ENCODE measurements around the genes CYLC1, CHM and DACH2.

GRCh38 chrX:79259467-79259777 is 107.7 kb downstream of the ITM2A start:
- PRO-cap: no peak

GRCh38 chrX:82535441-82535775 is 972.7 kb upstream of the POU3F4 start:
- PRO-cap: no peak

- PRO-cap: no peak
These were observed at the start of gene CYLC1 for GRCh38 chrX:83861018-83861304. Gene CYLC1 (plus strand): TSS chrX:83861146.

- PRO-cap: no peak
These were observed 126.1 kb downstream of the RPS6KA6 start for GRCh38 chrX:84061669-84062435.

DNA sequence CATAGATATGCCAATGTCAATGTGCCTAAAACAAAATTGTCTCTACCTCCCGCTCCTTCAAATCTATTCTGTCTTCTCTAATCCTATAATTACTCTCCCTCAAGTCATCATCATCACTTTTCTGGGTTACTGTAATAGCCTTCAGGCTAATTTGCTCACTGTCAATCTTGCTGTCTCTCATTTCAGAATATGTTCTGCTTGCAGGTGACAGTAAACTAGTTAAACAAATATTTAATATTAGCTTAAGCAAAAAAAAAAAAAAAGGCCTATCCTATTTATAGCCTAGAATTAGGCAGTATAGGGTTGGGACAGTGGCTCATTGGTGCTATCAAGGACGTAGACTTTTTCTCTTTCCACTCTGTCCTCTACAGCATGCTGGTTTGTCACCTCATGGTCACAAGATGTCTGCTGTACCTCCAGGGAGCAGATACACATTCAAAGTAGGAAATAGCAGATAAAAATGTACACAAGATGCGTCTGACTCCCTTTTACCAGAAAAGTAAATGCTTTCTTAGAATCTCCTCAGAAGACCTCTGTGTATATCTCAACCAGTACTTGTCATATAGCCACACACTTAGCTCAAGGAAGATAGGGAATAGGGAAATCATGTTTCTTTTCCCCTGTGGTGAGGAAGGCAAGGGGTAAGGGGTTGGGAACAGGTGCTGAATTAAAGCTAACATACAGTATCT is 86.2 kb downstream of the APOOL start:
- PRO-cap: no peak

GRCh38 chrX:85154911-85155394 is 88.6 kb downstream of the SATL1 start:
- PRO-cap: no peak

DNA sequence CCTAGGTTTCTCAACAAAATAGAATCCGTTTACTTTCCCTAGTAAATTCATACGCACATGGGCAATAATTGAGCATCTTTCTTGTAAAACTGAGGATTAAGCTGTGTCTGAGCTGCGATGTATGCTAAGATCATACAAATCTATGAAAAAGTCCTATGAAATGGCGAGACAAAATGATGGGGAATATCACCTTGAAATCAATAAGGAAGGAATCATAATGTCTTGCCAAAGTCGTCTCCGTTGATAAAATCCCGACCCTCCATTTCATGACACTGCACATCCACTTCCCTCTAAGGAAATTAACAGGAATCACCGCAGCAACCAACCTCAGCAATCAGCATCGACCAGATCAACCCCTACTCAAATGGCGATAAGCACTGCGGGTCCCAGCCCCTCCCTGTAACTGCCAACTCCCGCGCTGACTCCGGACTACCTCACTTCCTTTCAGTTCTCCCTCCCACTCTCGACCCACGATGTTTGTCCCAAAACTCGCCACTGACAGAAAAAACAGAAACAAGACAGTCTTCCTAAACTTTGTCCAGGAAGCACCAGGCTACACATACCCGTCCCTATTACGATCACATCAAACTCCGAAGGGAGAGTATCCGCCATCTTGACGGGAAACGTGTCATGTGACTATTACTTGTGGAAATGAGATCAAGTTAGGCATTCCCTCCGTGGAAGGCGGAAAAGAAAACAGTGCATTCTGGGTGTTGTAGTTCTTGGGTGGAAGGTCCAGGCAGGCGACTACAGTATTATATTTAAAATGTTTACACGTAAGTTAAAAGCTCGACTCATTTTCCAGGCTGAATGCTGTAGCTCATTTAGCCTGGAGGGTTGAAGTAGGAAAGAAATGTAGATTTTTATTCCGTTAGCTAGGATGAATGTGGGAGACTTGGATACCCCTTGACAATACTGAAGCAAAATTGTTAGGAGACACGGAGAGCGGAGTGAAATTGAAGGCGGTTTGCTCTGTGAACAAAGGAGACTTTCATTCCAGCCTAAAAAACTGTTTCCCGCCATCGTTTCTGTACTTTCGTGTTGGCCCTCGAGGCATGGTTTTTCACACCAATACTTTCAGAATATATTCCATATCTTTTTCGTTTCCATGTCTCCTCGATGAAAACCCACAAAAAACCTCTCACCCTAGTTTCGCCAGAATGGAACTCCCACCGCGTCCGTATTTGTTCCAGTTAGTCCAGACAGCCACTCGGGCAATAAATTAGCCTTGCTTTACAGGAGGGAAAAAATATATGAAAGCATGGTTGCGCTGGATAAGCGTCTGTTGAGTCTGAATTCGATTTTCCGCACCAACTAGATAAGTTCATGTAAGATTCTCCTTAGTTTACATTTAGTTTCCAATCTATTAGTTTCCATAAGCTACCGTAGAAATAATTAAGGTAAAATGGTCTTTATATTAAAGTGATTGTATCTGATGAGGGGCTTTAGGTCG is at the start of gene CHM:
Gene CHM, minus strand, starts transcription at position 638 of the 1,453 bp plus-strand sequence.
- PRO-cap: bidirectional peak, plus-strand start at position 716 of the sequence, minus-strand start at position 405 of the sequence

DNA sequence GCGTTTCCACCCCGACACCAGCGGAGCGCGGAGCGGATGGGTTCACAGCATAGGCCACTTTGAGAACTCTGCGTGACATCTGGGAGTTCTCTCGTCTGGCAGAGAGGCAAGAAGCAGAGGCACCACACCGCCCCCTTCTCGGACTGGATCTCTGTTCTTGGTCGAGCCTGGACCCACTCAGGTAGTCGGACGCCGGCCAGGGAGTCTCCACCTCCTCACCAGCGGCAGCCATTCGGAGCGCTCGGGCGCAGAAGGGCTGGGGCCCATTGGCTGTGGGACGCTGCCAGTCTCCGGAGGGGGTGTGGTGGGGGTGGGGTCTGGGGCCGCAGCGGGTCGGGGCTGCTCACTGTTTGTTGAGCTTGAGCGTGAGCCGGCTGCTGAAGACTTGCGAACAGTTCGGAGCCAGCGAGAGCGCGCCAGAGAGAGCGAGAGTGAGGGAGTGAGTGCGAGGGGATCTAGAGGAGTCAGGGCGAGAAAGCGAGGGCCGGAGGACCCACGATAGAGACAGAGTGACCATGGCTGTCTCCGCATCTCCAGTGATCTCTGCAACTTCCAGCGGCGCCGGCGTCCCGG is at the start of gene DACH2:
Gene DACH2, plus strand, starts transcription at position 346 of the 573 bp plus-strand sequence.
- PRO-cap: bidirectional peak, plus-strand start at position 346 of the sequence, minus-strand start at position 153 of the sequence

DNA sequence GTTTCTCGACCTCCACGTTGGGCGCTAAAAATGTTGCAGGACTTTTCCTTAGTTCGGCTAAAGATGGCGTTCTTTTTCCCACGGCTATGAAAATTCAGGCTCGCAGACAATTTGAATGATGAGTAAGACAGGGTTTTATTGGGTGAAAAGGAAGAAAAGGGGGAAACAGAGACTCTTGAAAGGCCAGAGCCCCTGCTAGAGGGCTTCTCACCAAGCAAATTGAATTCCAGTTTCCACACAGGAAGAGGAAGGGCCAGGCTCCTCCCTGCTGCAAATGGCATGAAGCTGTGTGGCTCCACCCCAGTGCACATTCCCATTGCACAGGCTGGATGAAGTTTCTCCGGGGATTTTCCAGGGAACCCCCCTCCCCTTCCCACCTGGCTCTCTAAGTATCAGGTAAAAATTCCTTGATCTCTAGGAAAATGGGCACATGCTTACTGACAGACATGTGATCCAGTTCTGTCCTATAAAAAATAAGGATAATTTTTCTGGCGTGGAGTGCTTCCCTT is 210.9 kb downstream of the KLHL4 start:
- PRO-cap: no peak

DNA sequence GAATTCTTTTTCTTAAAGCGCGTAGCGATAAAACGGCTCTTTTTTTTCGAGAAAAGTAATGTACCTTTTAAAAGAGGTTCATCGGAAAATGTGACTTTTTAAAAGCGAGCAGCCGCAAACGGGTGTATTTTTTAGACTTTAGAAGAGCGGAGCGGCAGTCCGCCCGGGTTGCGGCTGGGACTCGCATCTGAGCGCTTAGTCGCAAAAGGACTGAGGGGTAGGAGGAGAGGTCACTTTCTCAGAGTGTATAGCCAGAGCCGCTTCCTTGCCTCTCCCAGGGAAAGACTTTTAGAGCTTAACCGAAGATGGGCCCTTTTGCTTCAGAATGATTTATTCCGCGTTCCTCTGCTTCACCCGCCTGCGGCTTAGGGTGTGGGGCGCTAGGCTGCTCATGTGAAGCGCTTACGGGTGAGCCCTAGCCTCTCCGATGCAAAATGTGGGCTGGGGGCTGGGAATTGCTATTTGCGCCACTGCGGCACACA is 1.5 kb downstream of the PCDH11X start:
- PRO-cap: no peak

DNA sequence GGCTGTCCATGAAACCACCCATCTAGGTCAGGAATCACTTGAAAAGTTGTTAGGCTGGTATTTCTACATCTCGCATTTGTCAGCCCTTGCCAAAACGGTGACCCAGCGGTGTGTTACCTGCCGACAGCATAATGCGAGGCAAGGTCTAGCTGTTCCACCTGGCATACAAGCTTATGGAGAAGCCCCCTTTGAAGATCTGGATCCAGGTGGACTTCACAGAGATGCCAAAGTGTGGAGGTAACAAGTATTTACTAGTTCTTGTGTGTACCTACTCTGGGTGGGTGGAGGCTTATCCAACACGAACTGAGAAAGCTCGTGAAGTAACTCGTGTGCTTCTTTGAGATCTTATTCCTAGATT is 238.6 kb downstream of the NAP1L3 start:
- PRO-cap: no peak

DNA sequence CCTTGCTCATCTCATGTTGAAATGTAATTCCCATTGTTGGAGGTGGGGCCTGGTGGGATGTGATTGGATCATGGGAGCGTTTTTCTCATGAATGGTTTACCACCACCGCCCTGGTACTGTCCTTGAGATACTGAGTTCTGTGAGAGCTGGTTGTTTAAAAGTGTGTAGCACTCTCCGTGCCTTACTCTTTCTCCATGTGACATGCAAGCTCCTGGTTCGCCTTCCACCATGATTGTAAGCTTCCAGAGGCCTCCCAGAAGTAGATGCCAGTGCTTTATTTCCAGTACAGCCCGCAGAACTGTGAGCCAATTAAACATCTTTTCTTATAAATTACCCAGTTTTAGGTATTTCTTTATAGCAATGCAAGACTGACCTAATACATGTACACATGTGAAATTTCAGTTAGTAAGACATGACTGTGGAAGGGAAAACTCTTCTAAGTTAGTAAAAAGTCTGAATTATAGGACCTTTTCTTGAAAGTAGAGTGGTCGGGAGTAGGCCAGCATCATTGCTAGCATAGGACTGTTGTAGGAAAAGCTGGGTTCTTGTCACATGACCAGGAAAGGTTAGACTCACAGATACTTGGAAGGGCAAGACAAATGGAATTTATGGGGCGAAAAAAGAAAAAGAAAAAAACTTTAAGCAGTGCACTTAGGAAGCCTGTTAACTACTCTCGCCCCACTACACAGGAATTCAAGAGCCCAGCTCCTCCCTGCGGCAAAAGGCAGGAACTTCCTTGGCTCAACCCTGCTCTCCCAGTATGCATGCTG is 40.5 kb upstream of the RPA4 start:
- PRO-cap: unidirectional peak, plus-strand start at position 485 of the sequence

DNA sequence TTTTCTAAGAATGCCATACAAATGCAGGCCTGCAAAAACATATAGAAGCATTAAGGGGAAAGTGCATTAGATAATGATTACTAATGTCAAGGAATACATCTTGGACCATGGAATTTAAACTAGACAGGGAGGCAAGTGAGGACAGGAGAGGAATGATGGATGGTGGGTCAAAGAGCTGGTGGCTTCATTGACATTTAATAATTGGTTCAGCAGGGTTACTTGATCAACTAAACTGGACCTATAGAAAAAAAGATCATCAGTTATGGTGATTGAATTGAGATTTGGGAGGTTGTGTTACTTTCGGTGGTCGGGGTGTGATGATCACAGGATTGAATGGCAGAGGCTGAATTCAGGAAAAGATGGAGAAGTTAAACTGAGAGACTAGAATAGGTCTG is 162.9 kb downstream of the RPA4 start:
- PRO-cap: no peak

GRCh38 chrX:97169893-97170457 is 286.3 kb downstream of the RPA4 start:
- PRO-cap: no peak

- PRO-cap: no peak
These were observed 9.0 kb downstream of the TNMD start for GRCh38 chrX:100593749-100594190.

- PRO-cap: no peak
These were observed 4.4 kb downstream of the XKRX start for GRCh38 chrX:100924361-100924583.

- PRO-cap: no peak
These were observed 17.4 kb downstream of the ARL13A start for GRCh38 chrX:100986780-100987431.

DNA sequence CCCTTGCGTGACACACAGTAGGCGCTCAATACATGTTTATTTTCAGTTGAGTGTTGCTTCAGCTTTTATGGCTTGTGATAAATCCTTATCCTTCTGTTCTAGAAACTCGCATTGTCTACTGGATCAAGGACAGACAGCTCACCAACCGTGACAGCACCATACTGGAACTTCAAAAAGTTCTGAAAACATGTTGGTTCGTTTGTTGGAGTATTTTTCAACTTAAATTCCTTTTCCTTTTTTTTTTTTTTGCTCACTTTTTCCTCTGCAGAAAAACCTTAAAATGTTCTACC is 10.7 kb downstream of the HNRNPH2 start:
- PRO-cap: no peak

GRCh38 chrX:101658262-101659003 is 1.2 kb downstream of the ARMCX2 start:
- PRO-cap: unidirectional peak, plus-strand start at chrX:101658802

GRCh38 chrX:102515799-102516209 is 735 bp downstream of the TMSB15A start:
- PRO-cap: no peak

All from trachea (tissue), 1 donor.